Ileum (tissue), 1 donor: ENCODE measurements around a stretch of chr12.

DNA sequence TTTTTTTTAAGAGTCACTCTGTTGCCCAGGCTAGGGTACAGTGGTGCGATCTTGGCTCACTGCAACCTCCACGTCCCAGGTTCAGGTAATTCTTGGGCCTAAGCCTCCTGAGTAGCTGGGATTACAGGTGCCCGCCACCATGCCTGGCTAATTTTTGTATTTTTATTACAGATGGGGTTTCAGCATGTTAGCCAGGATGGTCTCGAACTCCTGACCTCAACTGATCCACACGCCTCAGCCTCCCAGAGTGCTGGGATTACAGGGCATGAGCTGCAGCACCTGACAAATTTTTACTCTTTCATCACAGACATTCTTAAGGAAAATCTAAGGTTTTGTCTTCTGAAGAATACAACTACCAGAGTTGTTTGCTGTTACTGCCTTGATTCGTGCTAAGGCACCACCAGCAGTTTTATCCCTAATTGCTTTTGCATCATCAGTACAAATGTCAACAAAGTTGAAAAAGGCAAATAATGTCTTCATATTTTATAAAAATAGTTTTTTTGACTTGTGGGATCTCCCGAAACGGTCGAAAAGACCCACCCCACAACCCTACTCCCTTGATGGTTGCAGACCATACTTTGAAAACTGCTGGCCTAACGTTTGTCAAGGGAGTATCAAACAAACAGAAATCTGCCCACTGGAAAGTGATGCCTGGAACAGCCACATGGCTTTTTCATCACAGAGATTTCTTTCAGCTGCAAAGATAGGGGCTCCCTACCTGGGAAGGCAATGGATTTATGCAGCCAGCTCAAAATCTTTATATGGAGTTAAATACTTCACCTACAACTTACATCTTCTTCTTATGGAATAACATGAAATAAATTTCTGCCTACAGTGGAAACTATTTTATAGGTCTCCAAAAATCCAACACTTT, 106.6 kb downstream of the MED13L start:
- PRO-cap = no peak

- PRO-cap = no peak
Measured at GRCh38 chr12:116171897-116172597, 105.4 kb downstream of the MED13L start.

DNA sequence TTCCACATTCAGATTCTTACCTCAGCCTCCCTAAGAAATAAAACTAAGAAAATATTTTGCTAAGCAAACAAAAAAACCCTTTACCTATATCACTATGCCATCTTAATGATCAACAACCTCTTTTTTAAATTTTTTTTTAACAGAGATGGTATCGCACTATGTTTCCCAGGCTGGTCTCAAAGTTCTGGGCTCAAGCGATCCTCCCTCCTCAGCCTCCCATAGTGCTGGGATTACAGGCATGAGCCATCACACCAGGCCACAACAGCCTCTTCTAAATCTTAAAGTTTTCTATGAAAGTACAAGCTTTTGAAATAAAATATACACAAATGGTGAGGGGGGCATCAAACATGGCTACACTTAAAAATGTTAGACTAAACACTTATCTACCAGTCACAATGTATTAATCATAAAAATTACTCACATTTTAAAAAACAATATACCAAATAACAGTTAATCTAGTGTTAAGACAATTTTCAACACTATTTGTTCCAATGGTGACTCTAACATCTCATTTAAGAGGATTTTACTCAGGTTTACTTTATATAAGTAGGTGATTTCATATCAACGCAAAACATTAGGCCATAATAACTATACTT, 48.6 kb downstream of the MED13L start:
- PRO-cap = no peak

- PRO-cap = no peak
Measured at GRCh38 chr12:116385545-116386287, 108.2 kb upstream of the MED13L start.

- PRO-cap = no peak
Measured at GRCh38 chr12:116444216-116444846, 114.8 kb upstream of the MAP1LC3B2 start.

- PRO-cap = no peak
Measured at GRCh38 chr12:116454956-116455401, 104.2 kb upstream of the MAP1LC3B2 start.

- PRO-cap = unidirectional peak, plus-strand start at chr12:116508485
Measured at GRCh38 chr12:116508149-116508617, 51.0 kb upstream of the MAP1LC3B2 start.

GRCh38 chr12:116539659-116540635, 19.2 kb upstream of the MAP1LC3B2 start:
- PRO-cap = no peak

DNA sequence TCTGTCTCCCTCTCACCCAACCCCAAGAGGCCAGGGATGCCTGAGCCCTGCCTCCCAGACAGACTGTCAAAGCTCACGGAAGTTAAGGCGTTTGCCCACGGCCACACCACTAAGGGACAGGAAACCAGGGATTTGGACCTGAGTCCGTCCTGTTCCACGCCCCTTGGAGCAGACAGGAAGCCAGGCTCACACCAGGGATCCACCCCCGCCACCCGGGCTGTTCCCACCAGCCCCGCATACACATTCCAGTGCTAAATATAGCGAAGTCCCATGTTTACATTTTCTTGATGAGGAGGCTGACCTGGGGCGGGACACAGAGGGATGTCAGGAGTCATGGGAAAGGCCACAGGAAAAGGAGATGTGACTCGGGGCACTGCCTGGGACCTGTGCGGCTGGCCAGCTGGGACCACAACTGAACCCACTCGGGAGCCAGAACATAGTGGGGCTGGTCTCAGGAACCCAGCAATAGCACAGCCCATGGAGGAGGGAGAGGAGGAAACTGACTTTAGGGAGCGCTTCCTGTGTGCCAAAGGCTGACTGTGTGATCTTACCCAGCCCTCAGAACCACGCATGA, 51.0 kb downstream of the TESC start:
- PRO-cap = no peak

- PRO-cap = no peak
Measured at GRCh38 chr12:117069026-117069693, 30.1 kb downstream of the TESC start.

GRCh38 chr12:117090840-117091349, 8.3 kb downstream of the TESC start:
- PRO-cap = no peak

DNA sequence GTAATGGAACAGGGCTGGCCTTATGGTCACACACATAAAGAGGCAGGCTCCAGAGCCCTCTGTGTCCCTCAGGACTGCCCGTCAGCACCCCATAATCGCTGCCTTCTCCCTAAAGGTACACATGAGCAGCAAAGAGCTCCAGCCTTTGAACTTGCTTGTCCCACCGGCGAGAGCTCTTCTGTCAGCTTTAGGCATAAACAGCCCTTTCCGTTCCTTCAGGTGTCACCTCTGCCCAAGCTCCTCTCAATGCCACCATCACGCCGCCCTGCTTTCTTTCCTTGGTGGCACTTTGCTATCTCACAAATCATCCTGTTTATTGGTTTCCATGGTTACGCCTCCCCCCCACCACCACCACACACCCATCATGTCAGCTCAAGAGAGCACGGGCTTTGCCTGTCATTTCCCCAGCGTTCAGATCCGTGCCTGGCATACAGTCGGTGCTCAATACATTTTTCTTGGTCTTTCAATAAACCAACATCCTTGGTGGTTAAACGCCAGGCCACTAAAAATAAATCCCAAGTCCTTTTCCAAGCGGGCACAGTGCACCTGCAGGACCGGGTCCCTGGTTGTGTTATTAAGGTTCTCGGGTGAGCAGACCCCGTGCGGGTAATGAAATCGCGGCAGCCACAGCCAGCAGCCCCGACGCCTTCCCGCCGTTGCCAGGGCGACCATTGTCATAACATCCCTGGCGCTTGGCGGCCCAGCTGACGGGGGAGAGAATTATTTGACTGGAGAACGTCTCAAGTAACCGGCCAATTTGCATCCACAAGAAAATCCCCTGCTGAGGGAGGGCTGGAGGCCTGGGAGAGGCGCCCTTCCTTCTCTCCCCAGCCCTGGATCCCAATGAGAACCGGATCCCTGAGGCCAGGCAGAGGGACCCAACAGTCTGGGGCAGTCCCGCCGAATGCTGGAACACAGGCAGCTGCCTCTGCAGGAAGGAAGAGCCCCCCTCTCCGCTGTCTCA, 93.0 kb downstream of the KSR2 start:
- PRO-cap = no peak

- PRO-cap = bidirectional peak, plus-strand start at chr12:118052756, minus-strand start at chr12:118052539
Measured at GRCh38 chr12:118052194-118053033, 8.6 kb downstream of the WSB2 start.

GRCh38 chr12:118055863-118056904, 4.8 kb downstream of the WSB2 start:
- PRO-cap = no peak

DNA sequence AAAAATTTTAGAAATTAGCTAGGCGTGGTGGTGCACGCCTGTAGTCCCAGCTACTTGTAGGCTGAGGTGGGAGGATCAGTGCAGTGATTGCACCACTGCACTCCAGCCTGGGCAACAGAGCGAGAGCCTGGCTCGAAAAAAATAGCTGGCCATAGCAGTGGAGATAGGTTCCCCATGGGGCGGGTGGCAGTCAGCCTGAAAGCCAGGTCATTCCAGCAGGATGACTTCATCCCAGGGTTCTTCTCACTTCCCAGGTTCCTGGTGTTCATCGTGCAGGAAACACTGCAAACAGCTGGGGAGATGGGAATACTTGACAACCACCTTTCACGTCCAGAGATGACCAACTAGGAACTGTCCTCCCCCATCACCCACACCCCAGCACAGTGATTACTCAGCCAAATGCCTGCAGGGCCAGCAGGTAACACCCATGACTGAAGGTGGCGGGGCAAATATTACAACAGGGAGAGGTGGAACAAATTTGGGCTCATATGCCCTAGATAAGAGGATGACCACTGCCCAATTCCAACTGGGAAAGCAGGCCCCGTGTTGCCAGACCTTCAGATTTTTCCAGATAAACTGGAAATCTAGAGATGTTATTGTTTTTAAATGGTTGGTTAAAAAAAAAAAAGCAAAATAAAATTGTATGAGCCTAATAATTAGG, 1.7 kb downstream of the VSIG10 start:
- PRO-cap = unidirectional peak, plus-strand start at position 253 of the sequence

- PRO-cap = unidirectional peak, minus-strand start at chr12:118190535
Measured at GRCh38 chr12:118190342-118190707, 54.4 kb downstream of the PEBP1 start.

DNA sequence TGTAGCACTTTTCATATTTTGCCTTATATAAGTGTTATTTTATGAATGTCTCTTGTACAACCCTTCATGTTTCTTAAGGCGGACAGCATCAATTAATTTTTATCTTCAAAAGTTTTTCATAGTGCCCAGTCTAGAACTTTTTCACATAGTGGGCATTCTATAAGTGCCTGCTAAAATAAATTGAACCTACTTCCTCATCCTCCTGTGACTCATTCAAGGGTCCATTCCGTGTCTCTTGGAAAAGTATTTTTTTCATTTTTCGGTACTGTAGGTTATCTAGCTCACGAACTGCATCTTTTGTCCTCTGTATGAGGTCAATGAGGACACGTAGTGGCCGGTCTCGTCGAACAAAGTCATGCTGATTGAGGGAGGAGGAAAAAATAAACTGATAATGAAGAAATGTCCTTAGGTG, 65.2 kb downstream of the PEBP1 start:
- PRO-cap = no peak

DNA sequence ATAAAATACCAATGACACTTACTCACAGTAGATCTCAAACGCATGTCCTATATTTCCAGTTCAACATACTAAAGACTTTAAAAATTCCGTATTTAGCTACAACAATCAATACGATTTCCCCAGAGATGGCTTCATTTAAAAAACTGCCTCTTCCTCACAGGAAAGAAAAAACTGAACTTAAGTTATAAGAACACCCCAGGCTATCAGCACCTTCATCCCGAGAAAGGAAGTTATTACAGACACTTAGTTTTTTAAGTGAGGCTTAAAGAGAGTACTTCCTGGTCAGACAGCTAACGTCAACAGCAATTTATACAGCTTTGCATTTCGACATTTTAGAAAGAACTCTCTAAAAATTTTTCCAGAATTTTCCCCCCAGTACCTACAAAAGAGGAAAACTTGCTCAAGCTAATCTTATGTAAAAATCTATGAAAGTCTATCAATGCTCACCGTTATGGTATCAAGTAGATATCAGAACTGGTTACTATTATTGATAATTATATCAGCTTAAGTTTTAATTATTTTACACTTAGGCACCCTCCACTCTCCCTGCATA, 13.7 kb downstream of the TAOK3 start:
- PRO-cap = bidirectional peak, plus-strand start at position 268 of the sequence, minus-strand start at position 226 of the sequence

- PRO-cap = no peak
Measured at GRCh38 chr12:118631831-118632030, 255.4 kb downstream of the SUDS3 start.

DNA sequence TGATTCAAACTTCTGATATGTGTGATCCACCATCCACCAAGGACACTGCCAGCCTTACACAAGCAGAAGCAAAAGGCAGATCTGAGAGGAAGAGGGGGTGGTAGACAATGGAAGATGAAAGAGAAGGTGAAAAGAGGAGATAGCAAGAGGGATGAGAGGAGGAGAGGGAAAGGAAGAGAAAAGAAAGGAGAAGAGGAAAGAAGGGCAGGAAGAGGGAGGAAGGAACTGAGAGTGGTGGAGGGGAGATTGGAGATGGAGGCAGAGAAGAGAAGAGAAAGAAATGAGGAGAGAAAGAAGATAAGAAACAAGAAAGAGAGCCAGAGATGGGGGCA, 61.1 kb downstream of the SRRM4 start:
- PRO-cap = no peak